ENCODE measurements around the genes TMPRSS11D, TMPRSS11A, TMPRSS11F, UGT2B28, SULT1B1 and PRR27.

- RRBS, 2 experiments: no CpG with 5 or more reads among the region's 10 CpGs
Observed at GRCh38 chr4:64356032-64356624, 53.1 kb downstream of the TECRL start.

DNA sequence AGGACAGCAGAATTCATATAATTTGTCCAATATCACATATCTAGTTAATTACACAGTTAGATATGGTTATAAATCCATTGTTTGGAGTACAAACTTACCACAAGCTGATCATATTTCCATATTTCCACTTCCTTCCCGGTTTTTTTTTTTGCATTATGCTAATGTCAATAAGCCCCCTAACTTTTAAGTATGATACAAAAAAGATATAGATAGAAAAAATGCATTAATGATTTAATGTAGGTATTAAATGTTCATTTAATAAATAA, 569.1 kb upstream of the EPHA5 start:
- RRBS, 2 experiments: no CpG with 5 or more reads among the region's 1 CpG

GRCh38 chr4:67697865-67698480, 3.0 kb downstream of the UBA6 start:
- RRBS, 2 experiments: no CpG with 5 or more reads among the region's 5 CpGs

GRCh38 chr4:67883755-67884134, at the start of gene TMPRSS11D:
TSS of gene TMPRSS11D (minus strand) at chr4:67884002.
- RRBS, 2 experiments: no CpG with 5 or more reads among the region's 2 CpGs

DNA sequence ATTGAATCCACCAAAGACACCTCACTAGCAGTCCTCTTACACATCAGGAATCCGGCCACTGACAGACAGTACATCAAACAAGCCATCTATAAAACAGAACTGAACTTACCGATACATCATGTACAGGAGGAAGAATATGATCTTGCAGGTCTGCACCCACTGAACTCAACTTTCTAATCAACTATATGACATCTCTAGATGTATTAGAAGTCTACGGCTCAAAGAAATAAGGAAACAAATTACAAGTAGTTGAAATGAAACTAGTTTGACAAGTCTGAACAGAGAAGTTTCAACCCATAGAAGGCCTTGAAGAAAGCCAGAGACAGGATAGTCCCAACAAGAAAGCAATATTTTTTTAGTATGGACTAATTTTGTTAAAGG, at the start of gene TMPRSS11A:
TSS of gene TMPRSS11A (minus strand) at position 220 of the 381 bp plus-strand sequence.
- RRBS, 2 experiments: no CpG with 5 or more reads among the region's 3 CpGs

DNA sequence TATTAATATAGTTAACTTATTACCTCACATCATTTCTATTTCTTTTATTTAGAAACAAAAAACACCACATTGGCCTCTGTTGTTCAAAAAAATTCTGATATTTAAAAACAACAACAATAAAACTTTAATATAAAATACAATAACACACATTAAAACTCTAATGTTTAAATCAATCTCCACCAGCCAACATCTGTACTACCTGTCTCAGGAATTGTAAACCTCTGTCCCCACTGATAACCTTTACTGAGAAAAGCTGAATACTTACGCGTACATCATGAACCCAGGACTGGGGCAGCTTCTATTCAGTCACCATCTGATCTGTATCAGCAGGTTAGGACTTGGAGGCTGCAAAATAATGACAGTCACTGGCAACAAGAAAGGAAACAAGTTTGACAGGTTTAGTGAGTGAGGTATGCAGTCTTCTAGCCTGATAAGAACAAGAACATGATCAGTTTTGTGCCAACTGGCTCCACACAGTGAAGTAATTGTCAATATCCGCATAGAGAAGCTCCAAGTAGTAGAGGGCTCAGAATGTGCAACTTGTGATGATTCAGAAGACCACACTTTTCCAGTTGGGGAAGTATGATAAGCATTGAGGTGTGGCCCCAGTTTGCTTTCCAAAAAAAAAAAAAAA, at the start of gene TMPRSS11F:
TSS of gene TMPRSS11F (minus strand) at position 325 of the 634 bp plus-strand sequence.
- RRBS, 2 experiments: no CpG with 5 or more reads among the region's 3 CpGs

DNA sequence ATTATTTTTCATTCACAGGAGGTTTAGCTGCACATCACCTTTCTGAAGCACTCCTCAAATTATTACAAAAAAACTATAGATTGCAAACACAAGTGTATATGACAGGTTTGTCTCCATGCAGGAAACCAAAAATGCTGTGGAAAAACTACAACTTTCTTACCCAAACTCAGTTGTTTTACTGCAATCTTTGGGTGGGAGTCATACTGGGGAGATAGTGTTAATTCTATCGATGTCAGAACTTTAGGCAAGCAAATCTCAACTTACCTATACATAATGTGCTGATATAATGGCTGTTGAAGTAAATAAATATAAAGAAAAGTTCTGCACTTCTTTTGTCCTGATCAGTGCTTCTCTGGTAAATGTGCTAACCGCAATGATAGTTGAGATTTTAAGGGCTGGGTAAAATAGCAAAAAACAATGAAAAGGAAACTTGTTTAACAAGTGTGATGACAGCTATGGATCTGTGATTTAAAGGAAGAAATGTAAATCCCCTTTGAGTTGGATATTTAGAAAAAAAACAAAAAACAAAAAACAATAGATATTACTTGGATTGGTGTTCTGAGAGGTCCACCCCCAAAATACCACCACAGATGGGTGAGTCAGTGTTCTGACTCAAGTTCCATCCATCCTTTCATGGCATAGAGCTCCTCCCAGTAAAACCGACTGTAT, 27.7 kb downstream of the TMPRSS11B start:
- RRBS, 2 experiments: no CpG with 5 or more reads among the region's 3 CpGs

DNA sequence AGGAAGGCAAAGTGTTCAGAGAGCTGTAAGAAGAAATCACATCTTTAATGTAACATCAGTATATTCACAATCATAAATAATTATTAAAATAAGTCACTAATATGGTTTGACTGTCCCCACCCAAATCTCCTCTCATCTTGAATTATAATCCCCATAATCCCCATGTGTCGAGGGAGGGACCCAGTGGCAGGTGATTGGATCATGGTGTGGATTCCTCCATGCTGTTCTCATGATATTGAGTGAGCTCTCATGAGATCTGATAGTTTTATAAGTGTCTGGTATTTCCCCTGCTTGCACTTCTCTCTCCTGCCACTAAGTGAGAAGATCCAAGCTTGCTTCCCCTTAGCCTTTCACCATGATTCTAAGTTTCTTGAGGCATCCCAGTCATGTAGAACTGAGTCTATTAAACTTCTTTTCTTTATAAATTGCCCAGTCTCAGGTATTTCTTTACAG, 9.8 kb downstream of the UGT2B17 start:
- RRBS, 2 experiments: no CpG with 5 or more reads among the region's 1 CpG

GRCh38 chr4:68581479-68582152, 5.5 kb upstream of the UGT2B17 start:
- RRBS, 2 experiments: no CpG with 5 or more reads among the region's 5 CpGs

- RRBS, 2 experiments: no CpG with 5 or more reads among the region's 2 CpGs
Observed at GRCh38 chr4:68871538-68872305, 55.9 kb downstream of the UGT2B10 start.

GRCh38 chr4:69166325-69166704, 48.2 kb downstream of the UGT2B11 start:
- RRBS, 2 experiments: no CpG with 5 or more reads among the region's 3 CpGs

- RRBS, 2 experiments: no CpG with 5 or more reads among the region's 2 CpGs
Observed at GRCh38 chr4:69280422-69280628, at the start of gene UGT2B28. TSS of gene UGT2B28 (plus strand) at chr4:69280475.

- RRBS, 2 experiments: no CpG with 5 or more reads among the region's 3 CpGs
Observed at GRCh38 chr4:69555066-69555386, 59.3 kb upstream of the UGT2B4 start.

GRCh38 chr4:69726379-69727054, 33.9 kb downstream of the SULT1B1 start:
- RRBS, 2 experiments: no CpG with 5 or more reads among the region's 6 CpGs

DNA sequence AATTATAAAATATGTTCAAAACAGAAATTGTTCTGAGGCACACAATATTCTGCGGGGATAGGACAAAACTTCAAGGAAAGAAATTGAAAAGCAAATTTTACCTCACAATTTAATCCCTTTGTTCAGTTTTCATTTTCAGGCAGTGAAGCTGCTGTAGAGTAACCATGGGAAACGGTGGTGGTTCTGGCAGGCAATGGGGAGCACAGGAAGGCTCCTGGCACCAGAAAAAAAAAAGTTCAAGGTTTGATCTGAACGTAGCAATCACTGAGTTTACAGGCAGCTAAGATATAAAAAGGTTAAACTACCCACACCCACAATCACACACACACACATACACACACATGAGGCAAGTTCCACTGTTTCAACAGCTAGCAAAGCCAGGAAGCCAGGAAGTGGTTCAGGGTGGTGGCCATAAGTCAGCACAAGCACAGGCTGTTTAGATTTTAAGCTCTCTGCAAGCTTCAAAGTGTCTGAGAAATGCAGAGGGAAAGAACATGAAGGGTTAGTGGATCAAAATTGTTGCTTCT, at the start of gene SULT1B1:
TSS of gene SULT1B1 (minus strand) at position 263 of the 527 bp plus-strand sequence.
- RRBS, 2 experiments: no CpG with 5 or more reads among the region's 3 CpGs

- RRBS, 2 experiments: no CpG with 5 or more reads among the region's 4 CpGs
Observed at GRCh38 chr4:70153803-70154331, at the start of gene PRR27. TSS of gene PRR27 (plus strand) at chr4:70154237.

GRCh38 chr4:70637114-70637893, 8.8 kb downstream of the ENAM start:
- RRBS, 2 experiments: no CpG with 5 or more reads among the region's 8 CpGs

- RRBS, 2 experiments: no CpG with 5 or more reads among the region's 18 CpGs
Observed at GRCh38 chr4:70840148-70840526, 447 bp upstream of the GRSF1 start.

DNA sequence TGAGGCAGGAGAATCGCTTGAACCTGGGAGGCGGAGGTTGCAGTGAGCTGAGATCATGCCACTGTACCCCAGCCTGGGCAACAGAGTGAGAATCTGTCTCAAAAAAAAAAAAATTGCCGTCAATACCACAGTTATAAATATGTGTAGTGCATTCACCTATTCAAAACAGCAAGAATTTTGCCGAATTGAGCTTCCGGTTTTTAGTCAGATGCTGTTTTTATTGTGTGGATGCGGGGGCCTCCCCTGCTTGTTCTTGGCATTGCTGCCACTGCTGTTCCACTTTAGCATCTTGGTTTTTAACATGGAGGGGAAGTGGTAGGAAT, 25.2 kb downstream of the MOB1B start:
- RRBS, 2 experiments: no CpG with 5 or more reads among the region's 6 CpGs

DNA sequence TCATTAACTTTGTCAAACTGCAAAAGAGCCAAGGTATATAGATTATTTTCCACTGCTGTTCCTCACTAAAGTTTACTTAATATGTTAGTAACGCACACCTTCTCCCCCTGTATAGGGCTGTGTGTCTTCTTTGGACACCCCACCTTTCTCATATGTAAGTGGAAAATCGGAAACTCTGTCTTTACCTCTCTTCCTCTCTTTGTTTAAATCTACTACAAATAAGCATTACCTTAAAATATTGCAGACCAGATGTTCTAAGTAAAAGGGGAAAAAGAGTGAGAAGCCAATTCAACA, 348 bp upstream of the GC start:
- RRBS, 2 experiments: no CpG with 5 or more reads among the region's 2 CpGs

All from Panc1 (cell line).